ENCODE data around the gene ZDHHC7.

GRCh38 chr16:84841818-84842889 lies 22.4 kb downstream of the CRISPLD2 start:
- RRBS = no CpG with 5 or more reads among the region's 37 CpGs

GRCh38 chr16:84888814-84889446 lies 69.1 kb downstream of the CRISPLD2 start:
- RRBS = no CpG with 5 or more reads among the region's 16 CpGs

DNA sequence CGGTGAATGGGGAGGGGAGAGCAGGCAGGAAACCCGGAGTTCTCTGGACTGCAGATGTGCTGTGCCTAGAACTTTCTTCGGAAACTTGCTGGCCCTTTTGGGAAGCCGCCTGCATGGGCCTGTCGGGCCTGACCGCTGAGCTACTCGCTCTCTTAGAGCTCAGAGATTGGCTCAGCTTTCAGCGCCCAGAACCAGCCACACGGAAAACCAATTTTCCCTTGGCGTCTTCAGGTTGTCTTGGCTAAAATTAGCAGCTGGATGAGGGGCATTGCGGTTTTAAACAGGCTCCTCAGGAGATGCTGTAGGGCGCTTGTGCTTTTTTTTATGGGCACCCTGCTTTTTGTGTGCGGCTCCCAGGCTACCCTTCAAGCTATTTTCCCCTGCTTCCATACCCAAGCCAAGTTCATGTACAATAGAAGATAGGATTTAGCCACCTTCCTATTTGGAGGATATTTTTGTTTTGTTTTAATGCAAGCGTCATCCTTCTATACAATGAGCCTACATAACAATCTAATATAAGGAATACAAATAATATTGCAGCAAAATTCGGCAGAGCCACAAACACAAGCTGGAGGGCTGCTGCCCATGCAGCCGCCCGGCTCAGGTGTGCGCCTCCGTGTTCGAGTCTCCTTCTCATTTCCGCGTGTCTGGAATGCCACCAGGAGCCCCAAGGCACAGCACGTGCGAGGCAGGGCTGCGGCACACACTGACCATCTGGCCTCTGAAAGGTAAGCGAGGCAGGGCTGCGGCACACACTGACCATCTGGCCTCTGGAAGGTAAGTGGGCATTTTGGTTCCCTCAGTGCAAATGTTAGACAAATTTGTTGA lies 37.8 kb downstream of the ZDHHC7 start:
- RRBS = no CpG with 5 or more reads among the region's 27 CpGs

- RRBS = 1% methylated on average over 28 of the region's 34 CpGs
These were observed at the start of gene ZDHHC7 for GRCh38 chr16:85011370-85011684. TSS of gene ZDHHC7 (minus strand) at chr16:85011535.

DNA sequence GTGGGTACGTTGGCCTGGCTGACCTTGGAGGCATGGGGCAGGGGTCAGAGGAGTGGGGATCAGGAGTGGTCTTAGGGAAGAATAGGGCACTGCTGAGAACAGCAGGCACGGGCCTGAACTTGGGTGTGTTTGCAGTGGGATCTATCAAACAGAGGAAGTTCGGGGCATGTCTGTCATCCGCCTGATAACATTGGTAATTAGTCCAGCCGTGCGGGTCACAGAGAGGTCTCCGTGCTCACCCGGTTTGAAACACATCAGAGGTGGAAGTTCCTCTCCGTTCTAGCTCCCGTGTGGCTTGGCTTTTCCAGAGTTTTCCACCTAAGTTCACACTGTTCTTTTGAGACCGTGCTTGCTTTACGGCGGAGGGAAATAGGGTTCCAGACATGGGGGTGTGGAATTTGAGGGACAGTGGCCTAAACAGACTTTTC lies 59.7 kb upstream of the CIBAR2 start:
- RRBS = no CpG with 5 or more reads among the region's 13 CpGs

GRCh38 chr16:85220095-85220854 lies 108.0 kb upstream of the CIBAR2 start:
- RRBS = 93% methylated on average over 10 of the region's 32 CpGs

- RRBS = no CpG with 5 or more reads among the region's 26 CpGs
These were observed 110.0 kb upstream of the CIBAR2 start for GRCh38 chr16:85222061-85222961.

DNA sequence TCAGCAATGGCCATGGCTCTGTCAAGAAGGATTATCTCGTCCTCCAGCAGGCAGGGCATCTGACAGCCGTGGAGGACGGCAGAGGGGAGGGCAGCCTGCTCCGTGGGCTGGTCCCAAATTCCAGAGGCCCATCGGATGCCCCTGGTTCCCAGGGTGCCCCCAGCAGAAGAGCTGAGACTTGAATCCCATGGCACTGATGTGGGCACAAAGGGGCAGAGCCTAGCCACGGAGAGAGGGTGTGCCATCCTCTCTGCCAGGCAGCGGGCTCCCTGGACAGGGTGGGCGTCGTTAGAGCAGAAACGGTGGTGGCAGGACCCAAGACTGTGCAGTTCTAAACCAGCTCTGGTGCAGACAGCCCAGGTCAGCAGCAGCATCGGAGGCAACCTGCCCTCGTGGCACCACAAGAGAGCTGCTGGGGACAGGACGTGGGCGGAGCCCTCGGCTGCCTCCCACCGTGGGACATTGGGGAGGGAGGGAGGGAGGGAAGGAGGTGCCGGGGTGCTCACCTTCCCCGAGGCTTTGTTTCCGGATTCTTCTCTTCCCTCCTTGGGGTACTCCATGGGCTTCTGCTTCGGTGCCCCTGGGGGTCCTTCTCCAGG lies 198.9 kb upstream of the CIBAR2 start:
- RRBS = 86% methylated on average over 1 of the region's 20 CpGs

- RRBS = 75% methylated on average over 3 of the region's 5 CpGs
These were observed 223.2 kb upstream of the CIBAR2 start for GRCh38 chr16:85335576-85335740.

DNA sequence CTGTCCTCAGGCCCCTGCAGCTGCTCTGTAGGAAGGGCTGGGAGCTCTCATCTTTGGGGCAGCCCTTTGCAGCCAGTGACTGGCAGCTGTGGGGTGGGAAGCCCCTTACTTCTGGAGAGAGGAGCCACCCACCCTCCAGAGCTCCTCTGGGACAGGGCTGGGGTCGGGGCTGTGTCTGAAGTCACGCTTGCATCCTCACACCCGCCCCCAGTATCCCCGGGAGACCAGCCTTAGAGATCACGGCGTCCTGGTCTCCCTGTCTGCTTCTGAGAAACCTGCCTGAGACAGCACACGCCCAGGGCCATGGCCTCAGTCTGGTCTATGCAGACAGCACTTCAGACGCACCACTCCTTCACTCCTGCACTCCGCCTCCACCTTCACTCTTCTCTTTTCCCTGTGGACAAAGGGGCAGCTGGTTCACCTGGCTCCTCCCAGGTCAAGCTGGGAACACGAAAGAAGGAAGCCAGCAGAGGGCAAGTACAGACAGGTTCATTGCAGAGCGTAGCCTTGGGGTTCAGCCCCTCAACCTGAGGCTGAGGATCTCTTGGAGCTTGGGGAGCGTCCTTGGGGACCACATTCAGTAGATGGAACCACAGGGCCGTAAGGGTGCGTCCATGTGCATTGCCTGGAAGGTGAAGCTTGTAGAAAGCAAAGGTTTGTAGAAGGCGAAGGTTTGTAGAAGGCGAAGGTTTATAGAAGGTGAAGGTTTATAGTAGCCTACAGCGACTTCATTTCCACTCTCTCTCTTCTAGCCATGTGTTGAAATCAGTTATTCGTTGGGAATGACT lies 247.9 kb upstream of the GSE1 start:
- RRBS = no CpG with 5 or more reads among the region's 18 CpGs

GRCh38 chr16:85395357-85396590 lies 217.3 kb upstream of the GSE1 start:
- RRBS = 27% methylated on average over 3 of the region's 31 CpGs

DNA sequence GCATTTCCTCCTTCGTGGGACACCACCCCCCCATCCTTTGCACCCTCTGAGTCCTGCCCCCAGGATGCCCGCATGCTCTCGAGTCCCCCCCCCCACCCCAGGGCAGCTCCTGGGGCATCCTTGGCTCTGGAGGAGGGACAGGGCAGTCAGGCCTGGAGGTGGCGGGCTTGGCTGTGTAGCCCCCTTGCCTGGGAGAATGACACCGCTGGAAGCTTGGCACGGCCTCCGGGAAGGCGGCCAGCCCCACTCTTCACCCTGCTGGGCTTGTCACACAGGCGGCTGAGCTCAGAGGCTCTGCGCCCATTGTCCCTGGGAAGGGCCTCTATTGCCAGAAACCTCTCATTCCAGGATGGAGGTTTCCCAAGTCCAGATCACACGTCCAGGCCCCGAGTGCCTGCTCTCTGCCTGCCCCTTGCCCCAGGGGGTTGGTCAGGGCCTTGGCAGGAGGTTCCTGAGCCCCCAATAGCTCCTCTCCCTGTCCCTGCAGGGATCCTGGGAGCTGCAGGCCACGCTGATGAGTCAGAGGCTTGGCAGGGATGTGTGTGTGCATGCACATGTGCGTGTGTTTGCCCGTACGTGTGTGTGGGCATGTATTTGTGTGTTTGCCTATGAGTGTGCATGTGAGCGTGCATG lies 98.7 kb upstream of the GSE1 start:
- RRBS = no CpG with 5 or more reads among the region's 17 CpGs

- RRBS = 60% methylated on average over 1 of the region's 9 CpGs
These were observed 70.9 kb upstream of the GSE1 start for GRCh38 chr16:85542254-85542634.

GRCh38 chr16:85566243-85566937 lies 46.7 kb upstream of the GSE1 start:
- RRBS = 9% methylated on average over 4 of the region's 27 CpGs

- RRBS = no CpG with 5 or more reads among the region's 24 CpGs
These were observed 43.5 kb upstream of the GSE1 start for GRCh38 chr16:85569384-85570324.

GRCh38 chr16:85607195-85608256 lies 5.6 kb upstream of the GSE1 start:
- RRBS = 11% methylated on average over 1 of the region's 31 CpGs

DNA sequence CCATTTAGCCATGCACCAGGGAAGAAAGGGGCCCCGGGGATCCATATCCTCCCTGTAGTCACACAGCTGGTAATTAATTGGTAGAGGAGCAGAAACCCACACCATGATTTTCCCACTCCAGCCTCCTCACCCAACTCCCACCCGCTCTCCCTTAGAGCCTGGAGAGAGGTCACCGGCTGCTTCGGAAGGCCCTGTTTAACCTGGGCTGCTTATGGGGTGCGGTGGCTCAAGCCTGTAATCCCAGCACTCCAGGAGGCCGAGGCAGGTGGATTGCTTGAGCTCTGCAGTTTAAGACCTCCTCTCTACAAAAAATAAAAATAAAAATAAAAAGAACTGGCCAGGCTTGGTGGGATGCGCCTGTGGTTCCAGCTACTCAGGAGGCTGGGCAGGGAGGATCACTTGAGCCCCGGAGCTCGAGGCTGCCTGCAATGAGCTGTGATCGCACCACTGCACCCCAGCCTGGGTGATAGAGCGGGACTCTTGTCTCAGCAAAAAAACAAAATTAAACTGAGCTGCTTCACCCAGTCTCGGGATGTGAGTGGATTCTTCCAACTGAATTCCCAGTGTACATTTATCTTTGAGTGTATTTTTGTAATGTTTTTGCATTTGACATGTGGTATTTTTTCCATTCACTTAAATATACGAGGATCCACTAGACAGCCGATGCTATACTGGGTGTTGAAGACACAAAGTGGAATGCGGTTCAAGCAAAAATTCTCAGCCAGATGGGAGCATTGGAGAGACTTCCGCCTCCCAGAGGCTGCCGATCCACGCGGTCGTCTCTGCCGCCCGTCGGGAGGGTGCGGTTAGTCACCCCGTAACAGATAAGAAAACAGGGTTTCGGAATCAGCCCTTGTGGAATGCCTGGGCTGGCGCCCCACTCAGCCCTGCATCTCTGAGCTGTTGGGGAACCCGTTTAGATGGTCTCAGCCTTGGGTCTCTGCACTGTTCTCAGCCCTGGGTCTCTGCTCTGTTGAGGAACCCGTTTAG lies 7.0 kb downstream of the GSE1 start:
- RRBS = no CpG with 5 or more reads among the region's 29 CpGs

DNA sequence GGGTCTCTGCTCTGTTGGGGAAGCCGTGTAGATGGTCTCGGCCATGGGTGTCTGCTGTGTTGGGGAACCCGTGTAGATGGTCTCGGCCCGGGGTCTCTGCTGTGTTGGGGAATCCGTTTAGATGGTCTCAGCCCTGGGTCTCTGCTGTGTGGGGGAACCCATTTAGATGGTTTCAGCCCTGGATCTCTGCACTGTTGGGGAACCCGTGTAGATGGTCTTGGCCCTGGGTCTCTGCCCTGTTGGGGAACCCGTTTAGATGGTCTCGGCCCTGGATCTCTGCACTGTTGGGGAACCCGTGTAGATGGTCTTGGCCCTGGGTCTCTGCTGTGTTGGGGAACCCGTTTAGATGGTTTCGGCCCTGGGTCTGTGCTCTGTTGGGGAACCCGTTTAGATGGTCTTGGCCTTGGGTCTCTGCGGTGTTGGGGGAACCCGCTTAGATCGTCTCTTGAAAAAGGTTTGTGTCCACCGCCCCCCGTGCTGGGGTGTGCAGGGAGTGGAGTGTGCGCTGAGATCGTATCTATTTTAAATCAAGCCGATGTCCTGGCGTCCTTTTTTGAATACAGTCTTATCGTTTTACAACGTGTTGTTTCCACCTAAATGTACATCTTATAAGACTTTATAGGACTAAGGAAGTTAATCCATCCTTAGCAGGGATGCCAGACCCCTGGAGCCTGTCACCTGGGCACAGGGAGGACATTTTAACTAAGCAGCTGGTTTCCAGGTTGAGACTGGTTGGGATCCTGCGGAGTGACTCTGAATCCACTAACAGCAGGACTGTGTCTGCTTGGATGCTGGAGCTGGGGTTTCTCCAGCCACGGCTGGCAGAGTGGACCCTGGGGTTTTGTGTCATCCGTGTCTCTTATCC lies 8.0 kb downstream of the GSE1 start:
- RRBS = no CpG with 5 or more reads among the region's 27 CpGs

GRCh38 chr16:85639469-85639971 lies 26.4 kb downstream of the GSE1 start:
- RRBS = no CpG with 5 or more reads among the region's 24 CpGs

GRCh38 chr16:85641423-85642484 lies 28.6 kb downstream of the GSE1 start:
- RRBS = no CpG with 5 or more reads among the region's 31 CpGs